Natural killer cell (primary cell): ENCODE results near the genes ALMS1 and NAT8.

DNA sequence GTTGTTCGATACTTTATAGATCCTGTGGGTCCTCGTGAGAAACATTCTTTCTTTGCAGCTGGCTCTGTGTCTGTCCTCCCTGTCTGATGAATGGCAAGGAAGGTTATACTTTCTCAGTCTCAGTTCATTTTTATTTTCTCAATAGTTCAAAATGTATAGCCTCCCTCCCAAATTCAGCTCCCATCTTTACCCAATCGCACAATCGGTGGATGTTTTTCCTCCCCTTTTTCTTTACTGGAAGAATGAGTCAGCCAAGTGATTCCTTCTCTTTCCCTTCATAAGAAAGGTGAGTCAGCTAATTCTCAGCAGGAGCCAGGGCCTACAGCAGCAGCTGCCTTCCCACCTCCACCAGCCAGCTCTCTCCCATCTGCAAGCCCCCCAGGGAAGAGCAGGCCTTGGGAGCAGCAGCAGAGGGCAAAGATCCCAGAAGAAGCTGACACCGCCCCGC is 7.7 kb downstream of the SFXN5 start:
- PRO-cap, result no peak

DNA sequence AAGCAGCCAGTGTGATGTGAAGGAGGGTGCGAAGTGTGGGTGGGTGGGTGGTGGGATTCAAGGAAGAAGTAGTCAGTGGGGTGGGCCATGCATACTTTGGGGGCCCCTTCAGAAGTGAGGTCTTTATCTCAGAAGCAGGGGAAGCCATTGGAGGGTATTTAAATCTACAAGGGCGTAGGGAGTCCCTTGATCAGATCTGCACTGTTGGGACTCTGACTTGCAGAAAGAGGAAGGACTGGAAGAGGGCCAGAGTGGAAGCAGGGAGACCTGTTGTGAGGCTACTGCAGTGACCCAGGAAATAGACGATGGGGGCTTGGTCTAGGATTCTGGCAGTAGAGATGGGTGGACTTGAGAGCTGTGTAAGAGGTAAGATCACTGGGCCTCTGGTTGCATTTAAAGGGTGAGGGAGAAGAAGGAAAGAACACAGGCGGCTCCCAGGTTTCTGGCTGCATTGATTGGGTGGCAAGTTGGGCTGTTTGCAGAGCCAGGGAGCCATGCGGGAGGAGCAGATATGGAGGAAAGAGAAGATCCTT is 2.5 kb downstream of the SFXN5 start:
- PRO-cap, result no peak

DNA sequence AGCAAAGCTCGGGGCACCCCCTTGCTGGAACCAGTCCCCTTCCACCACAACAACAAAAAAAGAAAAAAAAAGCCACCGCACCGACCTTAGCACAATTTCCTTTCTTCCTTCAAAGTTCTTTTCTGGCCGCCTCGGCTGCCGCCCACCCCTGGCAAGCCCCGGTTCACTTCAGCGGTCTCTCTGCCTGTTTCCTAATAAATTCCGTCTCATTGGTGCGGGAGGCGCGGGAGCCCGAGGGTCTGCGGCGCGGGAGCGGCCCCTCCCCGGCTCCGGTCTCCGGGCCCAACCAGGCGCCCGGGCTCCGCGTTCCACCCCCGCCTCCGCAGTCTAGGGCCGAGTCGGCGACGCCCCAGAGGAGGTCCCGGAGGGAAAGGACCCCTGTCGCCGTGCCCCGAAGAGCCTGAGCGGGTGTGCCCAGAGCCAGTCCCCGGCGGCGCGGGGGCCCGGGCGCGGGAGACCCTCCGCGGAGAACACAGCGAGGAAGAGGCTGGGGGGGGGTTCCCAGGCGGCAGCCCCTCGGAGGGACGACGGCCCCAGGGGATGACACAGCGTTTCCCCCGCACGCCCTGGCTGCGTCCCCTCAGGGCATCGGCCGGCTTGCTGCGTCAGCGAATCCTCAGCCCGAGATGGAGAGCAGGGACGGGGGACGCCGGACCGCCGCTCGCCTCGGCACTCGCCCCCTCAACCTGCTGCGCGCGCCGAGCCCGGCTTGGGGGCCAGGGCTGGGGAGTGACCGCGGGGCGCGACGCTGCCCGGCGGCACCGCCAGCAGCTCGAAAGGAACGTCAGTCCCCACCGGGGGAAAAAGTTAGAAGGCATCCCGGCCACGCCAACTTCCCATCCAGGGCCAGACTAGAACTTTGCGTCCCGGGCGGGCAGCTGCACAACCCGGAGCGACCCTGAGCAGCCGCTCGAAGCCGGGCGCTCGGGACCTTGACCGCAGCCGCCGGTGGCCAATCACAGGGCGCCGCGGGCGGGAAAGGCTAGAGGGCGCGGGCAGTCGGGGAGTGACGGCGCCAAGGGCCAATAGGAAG is 821 bp downstream of the SFXN5 start:
- PRO-cap, result bidirectional peak, plus-strand start at position 381 of the sequence, minus-strand start at position 323 of the sequence

GRCh38 chr2:73176808-73177867 is 25.2 kb upstream of the NOTO start:
- PRO-cap, result no peak

GRCh38 chr2:73233330-73233901 is 377 bp upstream of the PRADC1 start:
- PRO-cap, result bidirectional peak, plus-strand start at chr2:73233503, minus-strand start at chr2:73233199

DNA sequence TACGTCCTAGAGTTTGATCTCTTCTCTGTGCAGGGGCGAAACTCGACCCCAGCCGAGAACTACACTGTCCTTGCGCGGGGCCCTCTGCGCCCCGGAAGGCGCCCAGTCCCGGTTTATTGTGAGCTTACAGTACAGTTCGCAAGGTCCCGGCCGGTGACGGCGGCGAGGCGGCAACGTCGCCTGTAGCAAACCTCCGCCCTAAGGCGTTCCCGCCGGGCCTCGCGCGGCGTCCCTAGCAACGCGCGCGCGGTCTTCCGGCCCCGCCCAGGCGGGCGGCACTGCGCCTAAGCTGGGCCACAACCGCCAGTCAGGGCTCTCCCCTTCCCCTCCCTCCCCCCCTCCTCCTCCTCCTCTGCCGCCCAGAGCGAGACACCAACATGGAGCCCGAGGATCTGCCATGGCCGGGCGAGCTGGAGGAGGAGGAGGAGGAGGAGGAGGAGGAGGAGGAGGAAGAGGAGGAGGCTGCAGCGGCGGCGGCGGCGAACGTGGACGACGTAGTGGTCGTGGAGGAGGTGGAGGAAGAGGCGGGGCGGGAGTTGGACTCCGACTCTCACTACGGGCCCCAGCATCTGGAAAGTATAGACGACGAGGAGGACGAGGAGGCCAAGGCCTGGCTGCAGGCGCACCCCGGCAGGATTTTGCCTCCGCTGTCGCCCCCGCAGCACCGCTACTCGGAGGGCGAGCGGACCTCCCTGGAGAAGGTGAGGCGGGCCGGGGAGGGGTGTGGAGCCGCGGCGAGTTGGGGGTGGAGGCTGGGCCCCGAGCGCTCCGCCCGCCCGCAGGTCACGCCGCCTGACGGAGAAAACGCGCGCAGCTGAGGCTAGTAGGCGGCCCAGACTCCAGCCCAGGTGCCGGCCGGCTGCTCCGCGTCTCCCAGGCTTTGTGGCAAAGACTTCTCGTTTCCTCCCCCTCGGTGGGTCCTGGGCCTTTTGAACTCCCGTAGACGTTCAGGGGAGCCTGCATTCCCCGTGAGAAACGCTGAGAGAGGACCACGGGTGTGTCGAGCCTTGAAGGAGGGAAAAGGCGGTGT is at the start of gene ALMS1:
ALMS1 (plus strand) TSS at position 345 of the 1,030 bp plus-strand sequence.
- PRO-cap, result bidirectional peak, plus-strand start at position 367 of the sequence, minus-strand start at position 118 of the sequence; bidirectional peak, plus-strand start at position 579 of the sequence, minus-strand start at position 488 of the sequence; bidirectional peak, plus-strand start at position 823 of the sequence, minus-strand start at position 673 of the sequence

DNA sequence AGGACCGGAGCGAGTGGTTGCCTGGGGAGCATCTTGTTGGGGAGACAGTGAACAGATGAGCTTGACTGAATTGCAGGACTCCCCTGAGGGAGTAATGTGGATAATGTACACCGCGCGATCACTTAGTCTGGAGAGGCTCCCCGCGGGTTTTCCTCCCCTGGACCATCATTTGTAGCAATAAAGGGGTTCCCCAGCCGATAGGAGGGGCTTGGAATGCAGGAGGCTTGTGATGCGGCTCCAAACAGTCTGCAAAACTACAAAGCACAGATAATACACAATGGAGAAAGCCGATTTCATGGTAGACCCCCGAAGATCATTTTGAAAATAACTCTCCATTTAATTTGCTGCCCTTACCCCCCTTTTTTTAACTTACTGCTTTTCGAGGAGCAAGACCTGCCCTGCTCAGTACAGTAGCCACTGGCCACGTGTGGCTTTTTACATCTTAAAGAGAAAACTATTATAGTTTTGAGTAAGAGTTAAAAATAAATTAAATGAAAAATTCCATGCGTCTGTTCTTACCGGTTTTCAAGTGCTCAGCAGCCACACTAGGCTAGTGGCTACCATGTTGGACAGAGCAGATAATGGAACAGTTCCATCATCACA is 987 bp downstream of the ALMS1 start:
- PRO-cap, result no peak

- PRO-cap, result no peak
Measured at GRCh38 chr2:73601060-73601570, 41.1 kb downstream of the NAT8 start.

DNA sequence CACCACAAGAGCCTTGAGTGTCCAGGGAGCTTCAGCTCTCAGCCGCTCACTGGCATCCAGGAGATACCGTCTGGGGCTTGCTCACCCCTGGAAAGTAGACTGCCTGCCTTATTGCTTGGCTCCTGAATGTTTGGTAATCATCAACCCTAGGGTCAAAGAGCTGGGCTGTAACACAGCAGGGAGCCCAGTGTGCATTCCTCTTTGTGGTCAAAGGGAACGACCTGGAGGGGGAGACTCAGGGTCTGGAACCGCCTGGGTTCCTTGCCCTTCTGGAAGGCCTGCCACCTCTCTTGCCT is at the start of gene NAT8:
NAT8 (minus strand) TSS at position 101 of the 296 bp plus-strand sequence.
- PRO-cap, result no peak

- PRO-cap, result no peak
Measured at GRCh38 chr2:73716341-73717436, 20.5 kb downstream of the TPRKB start.

GRCh38 chr2:73933124-73933931 is 6.6 kb downstream of the DGUOK start:
- PRO-cap, result no peak

GRCh38 chr2:73956462-73957088 is 28.1 kb upstream of the TET3 start:
- PRO-cap, result no peak

DNA sequence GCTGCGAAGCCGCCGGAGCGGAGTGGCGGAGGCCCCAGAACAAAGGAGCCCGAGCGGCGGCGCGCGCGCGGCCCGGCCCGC is 484 bp downstream of the TET3 start:
- PRO-cap, result no peak

DNA sequence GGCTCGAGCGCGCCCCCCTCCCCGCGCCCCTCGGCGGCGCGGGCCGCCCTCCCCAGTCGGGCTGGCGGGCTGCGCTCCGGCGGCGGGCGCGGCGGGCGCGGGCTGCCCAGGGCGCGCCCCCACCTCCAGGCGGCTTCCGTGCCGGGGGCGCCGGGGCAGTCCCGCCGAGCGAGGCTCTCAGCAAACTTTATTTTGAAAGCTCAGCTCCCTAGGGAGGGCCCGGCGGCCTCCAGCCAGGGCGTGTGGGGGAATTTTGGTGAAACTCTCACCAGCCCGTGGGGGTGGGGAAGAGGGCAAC is 674 bp downstream of the TET3 start:
- PRO-cap, result no peak

GRCh38 chr2:73993101-73994181 is 8.7 kb downstream of the TET3 start:
- PRO-cap, result no peak

GRCh38 chr2:74142261-74142460 is 5.6 kb downstream of the BOLA3 start:
- PRO-cap, result no peak

- PRO-cap, result unidirectional peak, minus-strand start at chr2:74147482; unidirectional peak, minus-strand start at chr2:74147607
Measured at GRCh38 chr2:74147217-74147779, 414 bp downstream of the BOLA3 start.

DNA sequence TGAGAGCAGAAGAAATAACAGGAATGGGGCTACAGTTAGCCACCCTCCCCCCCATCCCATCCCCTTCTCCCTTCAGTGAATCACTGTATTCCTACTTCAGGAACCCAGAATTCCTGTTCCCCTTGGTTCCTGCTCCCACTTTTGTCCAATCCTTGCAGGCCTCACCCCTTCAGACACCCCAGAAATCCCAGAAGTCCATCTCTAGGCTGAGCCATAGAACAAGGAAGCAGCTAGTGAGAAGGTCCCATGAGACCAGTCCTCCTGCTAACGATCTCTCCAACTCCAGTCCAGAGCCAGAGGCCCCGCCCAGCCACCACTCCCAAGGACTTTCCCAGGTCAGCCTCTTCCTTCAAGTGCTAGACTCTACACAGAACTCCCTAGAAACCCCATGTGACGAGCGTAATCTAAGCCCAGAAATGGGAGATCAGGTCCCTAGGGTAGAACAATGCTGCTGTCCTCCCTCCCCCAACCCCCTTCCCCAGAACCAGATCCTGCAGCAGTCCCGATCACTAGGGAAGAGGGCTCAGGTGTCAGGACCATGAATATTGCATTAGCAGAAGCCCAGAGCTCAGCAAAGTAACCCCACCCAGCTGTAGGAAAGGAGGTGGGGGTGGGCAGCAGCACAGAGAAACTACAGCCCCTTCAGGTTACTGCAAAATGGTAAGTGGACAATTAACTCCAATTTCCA is 6.9 kb downstream of the DCTN1 start:
- PRO-cap, result no peak

- PRO-cap, result no peak
Measured at GRCh38 chr2:74385234-74385865, 5.2 kb upstream of the DCTN1 start.

DNA sequence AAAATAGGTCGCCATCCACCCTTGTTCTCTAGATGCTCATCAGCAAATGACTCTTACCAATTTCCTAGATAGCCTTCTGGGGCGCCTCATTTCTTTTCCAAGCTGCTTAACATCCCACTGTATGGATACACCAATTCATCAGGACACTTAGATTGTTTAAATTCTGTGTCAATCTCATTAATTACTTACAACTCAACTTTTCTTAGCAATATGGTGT is 633 bp upstream of the INO80B start:
- PRO-cap, result no peak